ENCODE results near the genes TFF1 and TMPRSS3.

DNA sequence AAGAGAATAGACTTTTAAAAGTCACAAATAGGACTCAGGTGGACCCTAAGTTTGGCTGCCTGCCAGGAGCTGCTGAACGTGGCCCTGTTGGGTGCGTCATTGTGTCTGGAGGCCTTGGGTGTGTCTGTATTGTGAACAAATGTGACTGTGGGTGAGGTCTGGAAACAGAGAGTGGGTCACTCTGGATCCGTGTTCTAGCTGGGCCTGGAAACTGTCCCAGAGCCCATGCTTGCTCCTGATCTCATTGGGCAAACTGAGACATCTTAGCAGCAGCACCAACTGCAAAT lies 47.6 kb upstream of the ABCG1 start:
- PRO-cap: no peak
- RRBS, 2 experiments: no CpG with 5 or more reads among the region's 3 CpGs

DNA sequence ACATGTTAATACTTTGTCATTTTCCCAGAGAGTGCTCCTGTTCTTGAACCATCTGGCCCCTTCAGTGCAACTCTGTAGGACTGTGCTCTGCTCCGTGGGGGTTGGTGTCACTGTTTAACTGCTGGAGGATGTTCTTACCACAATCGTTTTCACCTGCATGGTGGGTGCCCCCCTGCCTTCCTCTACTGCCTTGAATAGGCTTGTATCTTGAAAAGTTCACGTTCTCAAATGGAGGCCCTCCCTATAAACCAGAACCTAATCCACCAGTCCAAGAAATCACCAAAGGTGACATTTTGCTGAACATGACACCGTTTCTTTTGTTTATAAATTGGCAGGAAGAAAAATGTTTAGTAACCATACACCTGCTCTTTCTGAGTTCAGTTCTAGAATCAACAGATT lies 13.6 kb downstream of the ABCG1 start:
- PRO-cap: no peak
- RRBS, 2 experiments: no CpG with 5 or more reads among the region's 4 CpGs

- PRO-cap: no peak
- RRBS, 2 experiments: no CpG with 5 or more reads among the region's 13 CpGs
These were observed 503 bp downstream of the TFF2 start for GRCh38 chr21:42350190-42350791.

DNA sequence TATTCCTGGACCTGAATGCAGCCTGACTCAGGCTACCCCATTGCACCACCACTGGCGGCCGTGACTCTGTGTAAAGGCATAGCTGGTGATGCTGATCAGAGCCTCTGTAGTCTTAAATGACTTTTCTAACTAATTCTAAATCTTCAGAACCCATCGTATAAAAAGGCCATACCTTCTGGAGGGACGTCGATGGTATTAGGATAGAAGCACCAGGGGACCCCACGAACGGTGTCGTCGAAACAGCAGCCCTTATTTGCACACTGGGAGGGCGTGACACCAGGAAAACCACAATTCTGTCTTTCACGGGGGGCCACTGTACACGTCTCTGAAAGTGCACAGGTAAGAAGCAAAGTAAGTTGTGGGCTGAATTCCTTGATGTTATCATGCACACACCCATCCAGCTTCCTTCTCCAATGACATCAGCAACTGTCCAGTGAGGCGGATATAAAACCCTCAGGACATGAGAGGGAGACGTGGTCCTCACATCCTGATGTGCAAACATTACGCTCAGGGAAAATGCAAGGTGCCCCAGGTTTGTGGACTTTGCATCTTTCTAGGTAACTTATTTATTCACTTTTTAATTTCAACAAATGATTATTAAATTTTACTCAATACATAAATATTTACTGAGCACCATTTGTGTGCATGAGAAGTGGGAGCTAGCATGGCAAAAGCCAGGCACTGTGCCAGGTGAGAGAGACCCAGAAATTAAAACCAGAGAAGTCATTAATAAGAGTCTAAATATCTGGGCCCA lies 3.1 kb downstream of the TFF1 start:
- PRO-cap: no peak
- RRBS, 2 experiments: no CpG with 5 or more reads among the region's 15 CpGs

DNA sequence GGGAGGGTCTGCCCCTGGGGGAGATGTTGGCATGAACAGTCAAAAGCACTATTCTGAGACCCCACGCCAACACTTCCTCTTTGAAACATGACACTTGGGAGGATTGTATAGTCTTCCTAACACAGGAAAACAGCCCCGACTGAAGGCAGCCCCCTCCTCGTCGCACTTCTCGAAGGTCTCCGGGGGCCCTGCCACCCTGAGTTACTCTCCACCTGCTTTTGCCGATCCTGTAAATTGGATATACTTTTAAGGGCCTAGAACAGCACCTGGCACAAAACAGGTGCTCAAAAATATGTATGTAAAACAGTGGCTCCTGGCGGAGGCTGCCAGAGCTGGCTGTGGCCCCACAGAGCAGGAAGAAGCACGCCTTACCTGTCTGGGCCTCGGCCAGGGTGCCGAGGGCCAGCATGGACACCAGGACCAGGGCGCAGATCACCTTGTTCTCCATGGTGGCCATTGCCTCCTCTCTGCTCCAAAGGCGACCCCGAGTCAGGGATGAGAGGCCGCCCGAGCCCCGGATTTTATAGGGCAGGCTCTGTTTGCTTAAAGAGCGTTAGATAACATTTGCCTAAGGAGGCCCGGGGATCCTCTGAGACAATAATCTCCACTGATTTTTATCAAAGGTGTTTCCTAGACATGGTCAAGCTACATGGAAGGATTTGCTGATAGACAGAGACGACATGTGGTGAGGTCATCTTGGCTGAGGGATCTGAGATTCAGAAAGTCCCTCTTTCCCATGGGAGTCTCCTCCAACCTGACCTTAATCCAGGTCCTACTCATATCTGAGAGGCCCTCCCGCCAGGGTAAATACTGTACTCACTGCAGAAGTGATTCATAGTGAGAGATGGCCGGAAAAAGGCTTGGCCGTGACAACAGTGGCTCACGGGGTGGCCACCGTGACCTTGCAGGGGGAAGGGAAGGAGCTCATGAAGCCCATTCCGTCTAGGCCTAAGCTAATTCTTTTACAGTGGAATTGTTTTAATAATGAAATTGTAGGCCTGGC lies at the start of gene TFF1:
Gene TFF1, minus strand, starts transcription at position 497 of the 1,003 bp plus-strand sequence.
- PRO-cap: no peak
- RRBS, 2 experiments: 0% methylated on average over 1 of the region's 26 CpGs; no CpG with 5 or more reads in 1 of the 2 experiments

GRCh38 chr21:42388756-42389948 lies 6.7 kb downstream of the TMPRSS3 start:
- PRO-cap: no peak
- RRBS, 2 experiments: 80 to 83% methylated on average over 2 of the region's 27 CpGs

GRCh38 chr21:42395720-42396377 lies at the start of gene TMPRSS3:
Gene TMPRSS3 (minus strand): TSS chr21:42396052.
- PRO-cap: no peak
- RRBS, 2 experiments: 45 to 72% methylated on average over 3 of the region's 17 CpGs

GRCh38 chr21:42532559-42533412 lies 19.1 kb downstream of the SLC37A1 start:
- PRO-cap: no peak
- RRBS, 2 experiments: no CpG with 5 or more reads among the region's 22 CpGs

DNA sequence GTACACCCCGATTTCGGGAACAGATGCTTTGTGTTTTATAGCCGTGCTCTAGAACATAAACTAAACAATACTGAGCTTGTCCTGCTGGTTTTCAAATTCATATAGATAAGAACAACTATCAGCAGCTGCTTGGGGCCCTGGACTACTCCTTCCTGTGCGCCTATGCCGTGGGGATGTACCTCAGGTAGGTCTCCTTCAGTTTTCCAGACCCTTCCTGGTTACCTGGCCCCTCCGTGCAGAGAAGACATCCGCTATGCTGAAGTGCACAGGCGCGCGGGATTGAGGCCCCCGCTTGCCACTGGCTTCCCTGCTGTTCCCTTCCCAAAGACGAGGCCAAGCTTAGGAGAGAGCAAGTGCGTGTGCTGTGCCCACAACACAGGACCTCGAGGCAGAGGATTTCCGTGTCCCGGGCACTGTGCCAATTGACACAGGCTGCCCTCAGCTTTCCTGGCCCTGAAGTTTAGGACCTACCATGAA lies 21.8 kb downstream of the SLC37A1 start:
- PRO-cap: no peak
- RRBS, 2 experiments: no CpG with 5 or more reads among the region's 16 CpGs

DNA sequence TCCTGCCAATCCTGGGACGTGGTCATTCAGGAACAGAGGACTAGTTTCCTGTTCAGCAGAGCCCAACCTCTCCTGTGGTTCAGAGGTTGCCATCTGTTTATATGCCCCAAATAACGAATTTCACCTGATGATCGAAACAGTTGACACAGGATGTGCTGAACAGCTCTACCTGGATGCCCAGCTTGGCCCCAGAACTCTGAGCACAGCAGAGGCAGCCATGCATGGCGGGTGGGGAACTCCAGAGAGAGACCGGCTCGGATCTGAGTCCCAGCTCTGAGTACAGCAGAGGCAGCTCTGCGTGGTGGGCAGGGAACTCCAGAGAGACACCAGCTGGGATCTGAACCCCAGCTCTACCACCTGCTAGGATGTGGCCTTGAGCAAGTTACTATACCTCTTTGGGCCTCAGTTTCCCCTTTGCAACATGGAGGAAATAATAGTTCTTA lies 22.2 kb downstream of the SLC37A1 start:
- PRO-cap: no peak
- RRBS, 2 experiments: no CpG with 5 or more reads among the region's 7 CpGs

- PRO-cap: no peak
- RRBS, 2 experiments: 91 to 100% methylated on average over 1 of the region's 13 CpGs
These were observed 31.7 kb upstream of the PDE9A start for GRCh38 chr21:42621604-42622157.

GRCh38 chr21:42624242-42625054 lies 29.0 kb upstream of the PDE9A start:
- PRO-cap: no peak
- RRBS, 2 experiments: no CpG with 5 or more reads among the region's 15 CpGs

DNA sequence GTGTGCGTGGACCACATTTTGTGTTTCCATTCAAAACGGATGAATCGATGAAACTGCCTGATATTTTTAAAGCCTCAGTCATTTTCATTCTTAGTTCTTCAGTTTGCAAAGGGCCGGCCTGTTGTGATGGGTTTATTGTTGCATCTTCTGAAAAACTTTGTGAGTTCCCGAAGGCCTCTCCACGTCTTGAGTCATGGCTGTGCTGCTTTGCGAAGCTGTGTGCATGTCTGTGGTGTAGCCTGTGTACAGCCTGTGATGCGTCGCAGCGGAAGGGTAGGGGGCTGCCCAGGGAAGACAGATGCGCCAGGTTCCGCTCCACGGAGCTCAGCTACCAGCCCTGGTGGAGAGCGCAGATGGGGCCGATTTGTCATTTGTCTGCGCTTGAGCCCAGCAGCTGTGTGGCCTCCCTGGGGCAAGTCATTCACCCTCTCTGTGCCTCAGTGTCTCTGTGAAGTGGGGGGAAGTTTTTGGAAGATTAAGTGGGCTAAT lies 8.2 kb downstream of the PDE9A start:
- PRO-cap: no peak
- RRBS, 2 experiments: no CpG with 5 or more reads among the region's 16 CpGs

- PRO-cap: bidirectional peak, plus-strand start at chr21:42924153, minus-strand start at chr21:42923975
- RRBS, 2 experiments: no CpG with 5 or more reads among the region's 10 CpGs
These were observed 1.5 kb downstream of the ERVH48-1 start for GRCh38 chr21:42923885-42924359.

GRCh38 chr21:42956591-42957730 lies 17.4 kb upstream of the PKNOX1 start:
- PRO-cap: no peak
- RRBS, 2 experiments: no CpG with 5 or more reads among the region's 19 CpGs

GRCh38 chr21:43031108-43031828 lies 44.4 kb downstream of the CBS start:
- PRO-cap: no peak
- RRBS, 2 experiments: no CpG with 5 or more reads among the region's 14 CpGs

GRCh38 chr21:43173051-43173374 lies 4.2 kb downstream of the CRYAA start:
- PRO-cap: no peak
- RRBS, 2 experiments: 75 to 79% methylated on average over 9 of the region's 23 CpGs

- PRO-cap: no peak
- RRBS, 2 experiments: no CpG with 5 or more reads among the region's 11 CpGs
These were observed 127.6 kb downstream of the SIK1 start for GRCh38 chr21:43299372-43299736.

DNA sequence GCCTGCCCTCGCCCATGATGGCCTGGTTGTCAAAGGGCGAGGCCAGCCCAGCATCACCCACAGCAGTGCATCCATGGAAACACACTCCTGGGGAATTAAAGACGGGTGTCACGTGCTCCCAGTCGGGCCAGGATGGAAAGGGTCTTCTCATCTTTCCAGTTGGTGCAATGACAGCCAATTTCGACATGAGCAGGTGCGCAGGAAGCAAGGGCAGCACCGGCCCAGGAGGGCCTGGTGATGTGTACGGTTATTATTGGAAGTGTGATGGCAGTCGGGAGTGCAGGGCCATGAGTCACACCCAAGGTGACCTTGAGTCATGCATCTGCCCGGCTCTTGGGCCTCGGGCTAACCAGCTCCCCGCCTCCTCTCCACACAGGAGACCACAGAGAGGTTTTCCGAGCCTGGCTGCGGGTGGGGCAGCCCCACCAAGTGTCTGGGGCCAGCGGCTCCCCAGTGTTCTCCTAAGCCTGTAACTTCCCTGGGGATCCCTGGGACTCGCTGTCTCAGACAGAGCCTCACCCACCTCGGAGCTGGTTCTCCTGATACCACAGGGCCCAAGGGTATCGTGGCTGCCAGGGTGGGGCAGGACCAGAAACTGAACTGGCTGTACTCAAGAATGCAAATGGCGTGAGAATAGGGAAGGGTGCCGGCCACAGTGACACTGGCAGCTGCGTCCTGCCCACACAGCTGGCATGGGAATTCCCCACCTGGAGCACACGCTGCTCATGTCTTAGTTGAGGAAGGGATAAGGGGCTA lies 119.8 kb downstream of the SIK1 start:
- PRO-cap: no peak
- RRBS, 2 experiments: 27% methylated on average over 3 of the region's 23 CpGs; no CpG with 5 or more reads in 1 of the 2 experiments

- PRO-cap: no peak
- RRBS, 2 experiments: no CpG with 5 or more reads among the region's 22 CpGs
These were observed 107.4 kb downstream of the SIK1 start for GRCh38 chr21:43319319-43320229.

Data from HEK293 (cell line).